Metastatic Lung Carcinoma in the Adrenal Gland (tissue), 1 donor: Measurements from ENCODE around the gene SYN1.

GRCh38 chrX:47205631-47206586 is 12.3 kb downstream of the UBA1 start:
- PRO-cap: no peak

- PRO-cap: no peak
Observed at GRCh38 chrX:47210612-47211260, 7.7 kb upstream of the CDK16 start.

DNA sequence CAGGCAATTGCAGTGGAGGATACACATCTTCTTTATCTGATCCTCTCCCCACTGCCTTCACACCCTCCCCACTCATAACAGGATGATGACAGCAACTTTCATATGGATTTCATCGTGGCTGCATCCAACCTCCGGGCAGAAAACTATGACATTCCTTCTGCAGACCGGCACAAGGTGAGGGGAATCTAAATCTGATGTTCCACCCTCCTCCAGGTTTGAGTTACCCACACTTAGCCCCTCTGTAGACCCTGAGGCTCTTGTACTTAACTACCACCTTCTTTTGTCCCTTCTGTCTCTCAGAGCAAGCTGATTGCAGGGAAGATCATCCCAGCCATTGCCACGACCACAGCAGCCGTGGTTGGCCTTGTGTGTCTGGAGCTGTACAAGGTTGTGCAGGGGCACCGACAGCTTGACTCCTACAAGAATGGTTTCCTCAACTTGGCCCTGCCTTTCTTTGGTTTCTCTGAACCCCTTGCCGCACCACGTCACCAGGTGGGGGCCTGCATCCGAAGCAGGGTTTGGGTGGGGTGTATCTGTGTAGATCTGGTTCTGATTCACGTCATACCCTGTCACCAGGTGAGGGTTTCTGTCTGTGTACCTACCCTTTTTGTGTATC is 5.7 kb upstream of the CDK16 start:
- PRO-cap: no peak

DNA sequence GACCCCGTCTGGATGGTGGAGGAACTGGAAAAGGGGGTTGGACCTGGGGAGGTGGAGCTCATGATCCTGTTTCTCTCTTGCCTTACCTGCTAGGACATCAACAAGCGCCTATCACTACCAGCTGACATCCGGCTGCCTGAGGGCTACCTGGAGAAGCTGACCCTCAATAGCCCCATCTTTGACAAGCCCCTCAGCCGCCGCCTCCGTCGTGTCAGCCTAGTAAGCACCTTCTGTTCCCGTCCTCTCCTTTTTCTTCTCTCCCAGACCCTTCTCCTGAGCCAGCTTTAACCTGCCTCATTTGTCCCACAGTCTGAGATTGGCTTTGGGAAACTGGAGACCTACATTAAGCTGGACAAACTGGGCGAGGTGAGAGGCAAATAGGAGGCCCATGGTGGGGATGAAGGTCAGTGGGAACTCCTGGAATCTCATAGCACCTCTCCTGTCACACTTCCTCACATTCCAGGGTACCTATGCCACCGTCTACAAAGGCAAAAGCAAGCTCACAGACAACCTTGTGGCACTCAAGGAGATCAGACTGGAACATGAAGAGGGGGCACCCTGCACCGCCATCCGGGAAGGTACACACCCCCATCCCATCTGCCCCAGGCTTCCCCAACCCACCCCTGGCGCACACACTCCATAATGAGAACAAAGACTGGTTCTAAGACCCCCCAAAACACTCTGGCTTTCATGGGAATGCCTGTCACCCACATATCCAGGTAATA is 6.2 kb downstream of the CDK16 start:
- PRO-cap: no peak

DNA sequence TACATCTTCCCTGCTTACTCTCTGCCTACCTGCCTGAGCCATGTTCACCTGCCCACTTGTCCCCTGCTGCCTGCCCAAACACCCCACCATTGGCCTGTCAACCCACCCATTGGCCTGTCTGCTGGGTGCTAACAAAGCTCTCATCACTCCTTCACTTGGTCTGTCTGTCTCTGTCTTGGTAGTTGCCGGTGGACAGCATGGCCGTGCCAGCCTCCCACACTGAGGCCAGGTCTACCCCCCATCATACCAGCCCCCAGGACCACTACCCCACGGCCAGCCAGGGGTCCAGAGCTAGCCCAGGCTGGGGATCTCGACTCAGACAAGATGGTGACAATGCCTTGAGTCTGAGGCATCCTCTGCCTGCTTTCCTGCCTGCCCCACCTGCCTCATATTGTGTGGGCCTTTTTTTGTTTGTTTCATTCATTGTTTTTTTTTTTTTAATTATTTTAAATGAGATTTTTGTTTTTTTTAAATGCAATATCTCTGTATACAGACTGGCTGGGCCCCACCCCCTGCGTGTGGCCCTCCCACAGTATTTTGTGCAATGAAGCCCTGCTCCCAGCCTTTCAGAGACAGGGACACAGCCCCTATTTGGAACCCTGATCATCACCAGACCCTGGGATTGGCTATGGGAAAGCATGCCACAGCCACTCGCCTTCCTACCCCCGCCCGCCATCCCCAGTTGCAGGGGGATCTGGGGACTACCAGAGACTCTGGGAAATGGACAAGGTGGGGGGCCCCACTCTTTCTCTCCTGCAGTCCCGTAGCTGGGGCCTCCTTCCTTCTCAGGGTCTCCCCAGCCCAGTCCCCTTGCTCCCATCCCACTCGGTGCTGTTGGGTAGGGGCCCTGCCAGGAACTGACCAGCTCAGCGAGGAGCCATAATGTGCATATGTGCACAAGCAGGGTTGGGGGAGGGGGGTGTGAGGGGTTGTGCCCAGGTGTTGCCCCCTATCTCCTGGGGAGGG is 3.7 kb upstream of the USP11 start:
- PRO-cap: no peak

DNA sequence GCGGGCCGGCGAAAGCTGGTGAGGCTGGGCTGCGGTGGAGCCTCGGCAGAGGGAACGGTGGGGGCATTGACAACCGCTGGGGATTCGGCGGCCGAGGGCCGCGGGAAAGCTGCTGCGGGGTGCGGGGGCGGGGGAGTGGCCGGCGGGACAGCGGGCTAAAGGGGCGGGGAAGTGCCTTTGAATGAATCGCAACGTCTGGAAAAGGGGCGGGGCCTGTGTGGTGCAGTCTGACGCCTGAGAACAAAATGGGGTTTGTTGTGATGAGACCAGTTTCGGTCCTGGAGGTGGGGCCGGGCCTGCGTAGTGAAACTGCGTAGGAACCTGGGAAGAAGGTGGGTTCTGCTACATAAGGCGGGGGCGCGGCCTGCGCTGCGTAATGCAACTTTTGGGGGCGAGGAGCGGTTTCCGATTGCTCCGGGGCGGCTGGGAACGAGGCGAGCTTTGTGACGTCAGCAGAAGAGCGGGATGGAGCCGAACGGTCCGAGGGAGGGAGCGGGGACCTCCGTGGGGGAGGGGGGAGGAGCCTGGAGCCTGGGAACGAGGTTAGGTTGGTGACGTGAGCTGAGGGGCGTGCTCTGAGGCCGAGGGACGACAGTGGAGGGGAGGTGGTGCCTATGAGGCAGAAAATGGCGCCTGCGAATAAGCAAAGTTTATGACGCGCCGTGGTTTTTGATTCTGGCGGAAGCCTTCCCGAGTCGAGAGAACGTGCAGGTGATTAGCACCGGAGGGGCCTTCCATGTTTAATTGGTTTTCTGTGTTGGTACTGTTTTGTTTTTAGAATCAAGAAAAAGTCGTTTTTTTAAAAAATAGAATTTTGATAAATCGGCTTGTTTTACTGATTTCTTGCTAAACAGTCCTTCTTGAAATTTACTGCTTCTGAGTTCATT is 636 bp downstream of the USP11 start:
- PRO-cap: bidirectional peak, plus-strand start at position 455 of the sequence, minus-strand start at position 149 of the sequence; unidirectional peak, plus-strand start at position 622 of the sequence; unidirectional peak, plus-strand start at position 714 of the sequence

GRCh38 chrX:47315991-47316872 is 54.1 kb upstream of the ZNF157 start:
- PRO-cap: no peak

DNA sequence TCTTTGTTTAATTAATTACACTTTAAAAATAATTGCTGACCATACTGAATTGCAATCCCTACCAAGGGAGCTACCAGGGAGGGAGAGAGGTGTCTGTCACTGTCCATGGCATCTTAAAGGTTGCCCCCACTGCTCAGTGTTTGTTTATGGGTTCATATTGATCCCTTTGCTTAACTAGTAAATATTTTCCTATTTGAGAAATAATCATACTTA is 6.2 kb upstream of the ARAF start:
- PRO-cap: no peak

GRCh38 chrX:47571588-47572078 is 10.6 kb upstream of the TIMP1 start:
- PRO-cap: no peak

DNA sequence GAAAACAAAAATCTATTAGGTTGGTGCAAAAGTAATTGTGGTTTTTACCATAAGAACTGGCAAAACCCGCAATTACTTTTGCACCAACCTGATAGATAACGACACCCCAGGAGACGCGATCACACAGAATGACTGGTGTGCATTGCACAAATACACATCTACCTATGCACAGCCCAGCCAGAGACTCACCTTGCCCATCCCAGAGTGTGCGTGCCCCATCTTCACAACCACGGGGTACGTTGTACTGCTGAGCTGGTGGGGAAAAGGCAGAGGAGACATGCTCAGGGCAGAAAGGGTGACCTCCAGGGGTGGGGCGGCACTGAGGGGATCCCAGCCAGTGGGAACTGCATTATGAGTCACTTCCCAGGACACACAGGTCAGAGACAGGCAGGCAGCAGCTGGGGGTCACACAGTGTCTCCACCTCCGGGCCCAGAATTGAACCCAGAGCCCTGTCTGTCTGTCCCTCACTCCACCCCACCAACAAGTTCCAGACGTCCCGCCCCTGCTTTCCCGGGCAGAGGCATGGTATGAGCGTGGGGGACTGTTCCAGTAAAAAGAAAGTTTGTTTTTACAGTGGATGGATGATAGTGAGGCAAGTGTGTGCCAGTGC is 4.9 kb upstream of the TIMP1 start:
- PRO-cap: no peak

DNA sequence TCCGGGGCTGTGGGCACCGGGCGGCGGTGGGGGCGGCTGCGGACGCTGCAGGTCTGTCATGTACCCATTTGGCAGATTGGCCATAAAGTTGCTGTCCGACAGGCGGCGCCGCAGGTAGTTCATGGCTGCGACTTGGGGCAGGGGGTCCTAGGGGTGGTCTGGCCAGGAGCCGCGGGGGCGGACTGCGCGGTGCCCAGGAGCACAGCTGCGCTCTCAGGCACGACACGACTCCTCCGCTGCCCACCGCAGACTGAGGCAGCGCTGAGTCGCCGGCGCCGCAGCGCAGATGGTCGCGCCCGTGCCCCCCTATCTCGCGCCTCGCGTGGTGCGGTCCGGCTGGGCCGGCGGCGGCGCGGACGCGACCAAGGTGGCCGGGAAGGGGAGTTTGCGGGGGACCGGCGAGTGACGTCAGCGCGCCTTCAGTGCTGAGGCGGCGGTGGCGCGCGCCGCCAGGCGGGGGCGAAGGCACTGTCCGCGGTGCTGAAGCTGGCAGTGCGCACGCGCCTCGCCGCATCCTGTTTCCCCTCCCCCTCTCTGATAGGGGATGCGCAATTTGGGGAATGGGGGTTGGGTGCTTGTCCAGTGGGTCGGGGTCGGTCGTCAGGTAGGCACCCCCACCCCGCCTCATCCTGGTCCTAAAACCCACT is at the start of gene SYN1:
Gene SYN1, minus strand, starts transcription at position 252 of the 647 bp plus-strand sequence.
- PRO-cap: unidirectional peak, minus-strand start at position 252 of the sequence

DNA sequence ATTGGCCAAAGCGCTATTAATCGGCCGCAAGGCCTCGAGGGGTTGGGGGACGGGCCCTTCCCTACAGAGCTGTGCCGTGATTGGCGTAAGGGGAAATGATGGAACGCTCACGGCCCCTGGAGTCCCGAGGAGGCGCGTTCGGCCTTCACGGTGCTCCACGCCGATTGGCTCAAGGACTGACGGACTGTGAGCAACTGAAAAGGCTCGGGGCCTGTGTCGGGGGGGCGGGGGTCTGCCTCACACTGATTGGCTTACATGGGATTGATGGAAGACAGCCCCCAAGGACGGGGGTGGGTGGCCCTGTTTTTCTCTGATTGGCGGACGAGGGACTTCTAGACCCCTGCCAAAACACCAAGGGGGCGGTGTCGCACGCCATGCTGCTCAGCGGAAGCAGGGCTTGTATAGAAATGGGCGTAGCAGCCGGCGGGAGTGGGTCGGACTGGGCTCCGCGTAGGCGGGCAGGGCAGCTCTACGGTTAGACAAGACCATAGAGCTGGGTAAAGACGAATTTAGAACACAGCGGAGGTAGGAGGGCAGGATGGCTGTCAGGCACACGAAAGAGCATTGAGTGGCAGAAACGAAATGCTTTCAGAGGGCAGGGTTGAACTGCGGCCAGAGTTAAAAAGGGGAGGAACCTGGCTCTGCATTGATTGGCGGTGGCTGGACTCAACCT is 409 bp upstream of the ELK1 start:
- PRO-cap: bidirectional peak, plus-strand start at position 163 of the sequence, minus-strand start outside the sequence; unidirectional peak, plus-strand start at position 500 of the sequence

DNA sequence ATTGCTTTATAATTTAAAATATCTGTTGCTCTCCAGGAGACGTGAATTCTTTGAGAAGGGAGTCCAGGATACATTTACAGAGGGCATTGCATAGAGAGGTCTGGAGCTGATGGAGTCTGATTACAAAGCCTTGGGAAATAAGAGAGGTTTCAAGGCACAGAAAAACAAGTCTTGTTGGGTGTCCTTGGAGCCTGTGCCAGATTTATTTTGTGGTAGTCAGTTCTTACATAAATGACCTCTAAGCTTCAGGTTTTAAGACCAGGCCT is 48.4 kb upstream of the UXT start:
- PRO-cap: no peak

- PRO-cap: no peak
Observed at GRCh38 chrX:47803129-47803513, 33.6 kb upstream of the ZNF81 start.

DNA sequence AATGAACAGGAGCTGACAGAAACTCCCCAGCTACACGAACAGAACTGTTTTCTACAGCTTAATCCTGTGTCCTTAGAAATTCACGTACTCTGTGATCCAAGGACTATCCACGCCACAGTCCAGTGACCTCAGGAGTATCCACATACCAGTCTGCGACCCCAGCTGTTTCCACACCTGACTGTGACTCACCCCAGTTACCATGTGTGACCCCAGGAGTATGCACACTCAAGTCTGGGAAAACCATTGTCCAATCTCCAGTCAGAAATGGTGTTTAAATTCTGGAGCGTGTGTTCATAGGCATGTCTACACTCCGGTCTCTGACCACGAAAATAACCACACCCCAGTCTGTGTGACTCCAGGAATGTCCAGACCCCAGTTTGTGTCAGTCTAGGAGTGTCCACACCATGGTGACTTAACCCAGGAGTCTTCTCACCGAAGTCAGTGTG is 11.2 kb downstream of the FTSJ1 start:
- PRO-cap: no peak

DNA sequence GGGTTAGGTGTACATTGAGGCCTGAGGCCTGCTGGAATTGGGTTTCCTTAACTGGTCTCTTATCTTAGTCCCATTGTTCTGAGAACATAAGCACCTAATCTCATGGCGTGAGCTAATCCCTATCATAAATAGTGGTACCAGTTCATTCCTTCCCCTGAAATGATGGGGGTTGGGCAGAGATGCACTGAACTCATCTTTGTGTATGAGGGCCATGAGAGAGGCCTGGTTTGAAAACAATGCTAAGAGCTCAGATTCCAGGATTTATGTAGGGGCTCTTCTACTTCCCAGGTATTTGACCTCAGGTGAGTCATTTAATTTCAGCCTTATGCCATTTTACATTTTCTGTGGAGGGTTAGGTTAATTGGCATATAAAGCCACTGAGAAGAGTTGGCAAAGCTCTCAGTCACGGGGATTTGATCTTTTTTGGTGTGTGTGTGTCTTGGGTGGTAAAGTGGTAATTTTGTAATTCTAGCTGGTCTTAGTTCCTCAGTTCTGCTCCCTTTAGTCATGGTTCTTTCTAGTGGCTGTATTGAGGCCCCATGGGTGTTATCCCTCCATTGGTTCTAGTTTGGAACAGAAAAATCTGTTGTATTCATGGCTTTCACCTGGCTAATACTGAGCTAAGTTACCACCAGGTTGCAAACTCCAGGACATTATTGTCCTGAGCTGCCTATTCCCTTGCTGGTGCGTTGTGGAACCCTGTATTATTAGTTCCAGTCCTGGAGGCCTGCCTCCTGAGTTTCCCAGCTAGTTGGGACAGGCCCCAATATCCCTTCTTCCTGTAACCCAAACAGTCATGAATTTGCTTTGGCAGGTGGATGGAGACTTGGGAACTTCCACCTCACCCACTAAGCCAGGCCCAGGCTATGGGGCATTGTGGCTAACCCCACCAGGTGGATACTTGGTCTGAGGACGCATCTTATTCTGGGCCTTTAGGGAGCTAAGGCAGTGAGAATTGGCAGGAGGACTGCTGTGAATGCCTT is 4.7 kb downstream of the RBM3 start:
- PRO-cap: no peak

DNA sequence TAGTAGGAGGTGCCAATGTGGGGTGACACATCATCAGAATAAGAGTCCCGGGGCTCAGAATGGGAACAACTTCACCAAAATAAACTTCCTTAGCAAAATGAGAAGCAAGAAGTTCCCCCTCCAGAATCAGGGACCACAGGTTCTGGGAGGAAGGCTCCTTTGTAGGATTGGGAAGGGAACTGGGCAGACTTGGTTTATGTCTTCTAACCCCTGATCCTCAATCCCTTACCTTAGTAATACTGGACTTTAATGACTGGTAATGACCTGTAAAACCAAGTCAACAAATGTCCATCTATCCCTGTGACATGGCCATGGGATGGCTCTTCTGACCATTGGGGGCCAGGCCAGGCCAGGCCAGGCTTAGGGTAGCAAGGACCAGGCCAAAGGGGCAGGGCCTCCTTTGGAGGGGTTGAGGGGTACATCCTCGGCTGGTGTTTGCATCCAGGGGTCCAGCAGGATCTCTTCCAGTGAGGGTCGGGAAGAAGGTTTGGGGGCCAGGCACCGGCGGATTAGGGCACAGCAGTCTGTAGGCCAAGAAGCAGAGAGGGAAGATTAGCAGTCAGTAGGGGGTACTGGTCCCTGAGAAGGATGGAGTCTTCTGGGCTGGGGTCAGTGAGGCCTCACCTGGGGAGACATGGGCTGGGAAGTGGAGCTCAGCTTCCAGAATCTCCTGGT is 2.5 kb upstream of the SLC35A2 start:
- PRO-cap: no peak

DNA sequence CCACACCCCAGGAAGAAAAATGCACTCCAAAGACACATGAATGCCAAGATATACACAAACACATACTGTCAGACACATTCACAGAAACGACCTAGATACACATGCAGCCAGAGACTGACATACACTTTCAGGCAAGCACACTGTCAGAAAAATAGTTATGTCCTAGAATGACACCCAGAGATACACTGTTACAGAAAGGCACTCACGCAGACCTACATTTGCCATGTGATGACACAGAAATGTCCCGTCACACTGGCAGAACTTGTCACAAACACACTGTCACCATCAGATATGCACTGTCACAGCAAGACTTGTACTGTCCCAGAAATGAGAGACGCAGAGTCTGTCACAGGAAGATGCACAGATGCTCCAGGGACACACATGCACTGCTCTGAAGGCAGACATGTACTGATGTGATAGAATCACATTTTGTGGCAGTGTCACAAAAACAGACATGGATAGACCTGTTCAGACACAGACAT is 1.1 kb upstream of the PIM2 start:
- PRO-cap: no peak

GRCh38 chrX:48920357-48920965 is 1.6 kb upstream of the PIM2 start:
- PRO-cap: no peak

DNA sequence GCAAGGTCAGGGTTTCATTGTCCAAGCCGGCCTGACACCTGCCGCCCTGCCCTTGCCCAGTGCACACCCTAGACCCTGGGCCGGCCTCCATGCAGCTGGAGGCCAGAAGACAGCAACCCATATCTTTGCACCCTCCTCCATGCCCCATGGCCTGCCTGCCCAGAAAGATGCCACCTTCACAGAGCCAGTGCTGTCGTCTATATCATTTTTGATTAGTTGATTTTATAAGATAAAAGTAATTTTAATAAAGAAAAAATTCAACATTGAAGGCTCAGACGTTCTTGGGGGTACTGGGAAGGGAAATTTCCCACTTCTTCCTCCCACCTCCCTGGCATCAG is 3.6 kb upstream of the PIM2 start:
- PRO-cap: no peak